Bronchus (tissue), 1 donor: ENCODE measurements around a stretch of chr21.

- PRO-cap: no peak
Observed at GRCh38 chr21:46064930-46065961, 32.7 kb upstream of the COL6A2 start.

DNA sequence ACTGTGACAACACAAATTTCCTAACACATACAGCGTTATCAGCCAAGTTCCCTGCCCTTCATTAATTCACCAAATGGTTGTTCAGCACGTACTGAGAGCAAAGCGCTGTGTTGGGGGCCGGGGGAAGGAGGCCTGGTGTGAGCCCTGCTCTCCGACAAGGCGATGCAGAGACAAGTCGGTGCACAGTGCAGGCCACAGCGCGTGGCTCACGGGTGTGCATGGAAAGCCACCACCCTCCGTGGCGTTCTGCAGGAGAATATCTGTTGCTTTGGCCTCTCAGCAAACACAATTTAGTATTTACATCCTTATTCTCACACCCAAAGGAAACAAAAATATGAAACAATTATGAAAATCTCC lies 31.7 kb upstream of the COL6A2 start:
- PRO-cap: no peak

GRCh38 chr21:46080232-46080951 lies 17.5 kb upstream of the COL6A2 start:
- PRO-cap: no peak

DNA sequence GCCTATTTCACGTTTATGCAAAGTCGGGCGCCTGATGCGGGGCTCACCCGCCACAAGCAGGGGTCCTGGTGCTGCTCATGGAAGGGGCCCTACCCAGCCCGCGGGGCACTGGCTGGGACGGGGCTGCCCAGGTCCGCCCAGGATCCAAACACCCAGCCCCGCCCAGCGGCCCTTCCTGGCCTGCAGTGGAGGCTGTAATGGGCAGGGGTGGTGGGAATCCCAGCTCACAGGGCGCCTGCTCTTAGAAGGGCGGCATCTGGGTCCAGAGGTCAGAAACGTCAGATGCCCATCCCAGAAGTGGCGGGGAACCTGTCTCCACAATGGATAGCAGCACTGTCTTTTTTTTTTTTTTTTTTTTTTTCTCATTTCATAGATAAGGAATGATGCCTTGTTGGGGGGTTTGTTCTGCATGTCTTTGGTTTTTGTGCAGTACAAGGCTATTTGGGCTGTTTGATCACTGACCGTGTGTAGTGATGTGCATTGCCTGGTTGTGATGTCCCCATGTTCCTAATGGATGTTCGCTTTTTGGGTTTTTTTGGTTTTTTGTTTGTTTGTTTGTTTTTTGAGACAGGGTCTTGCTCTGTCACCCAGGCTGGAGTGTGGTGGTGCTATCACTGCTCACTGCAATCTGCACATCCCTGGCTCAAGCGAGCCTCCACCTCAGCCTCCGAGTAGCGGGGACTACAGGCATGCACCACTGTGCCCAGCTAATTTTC lies 1.8 kb downstream of the COL6A2 start:
- PRO-cap: no peak

- PRO-cap: no peak
Observed at GRCh38 chr21:46154246-46154892, 1.0 kb downstream of the FTCD start.

GRCh38 chr21:46188915-46190004 lies 5.0 kb upstream of the SPATC1L start:
- PRO-cap: no peak

DNA sequence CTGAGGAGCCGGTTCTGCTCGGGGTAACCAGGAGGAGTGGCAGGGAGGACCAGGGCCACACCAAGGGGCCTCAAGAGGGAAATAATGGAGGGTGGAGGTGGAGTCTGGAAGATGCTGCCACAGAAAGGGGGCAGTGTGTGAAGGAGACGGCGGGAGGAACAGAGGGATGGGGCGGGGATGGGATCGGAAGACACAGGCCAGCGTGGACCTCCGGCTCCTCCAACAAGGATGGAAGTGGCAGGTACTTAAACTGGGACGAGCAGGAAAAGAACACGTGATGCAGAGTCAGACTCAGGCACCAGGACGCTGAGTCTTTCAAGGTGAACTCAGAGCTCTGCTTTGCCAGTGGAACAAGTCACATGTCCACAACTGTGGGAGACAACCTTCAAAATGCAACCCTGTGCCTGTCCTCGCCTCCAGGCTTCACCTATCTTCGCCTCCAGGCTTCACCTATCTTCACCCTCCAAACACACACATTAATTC lies 27.7 kb upstream of the LSS start:
- PRO-cap: no peak

DNA sequence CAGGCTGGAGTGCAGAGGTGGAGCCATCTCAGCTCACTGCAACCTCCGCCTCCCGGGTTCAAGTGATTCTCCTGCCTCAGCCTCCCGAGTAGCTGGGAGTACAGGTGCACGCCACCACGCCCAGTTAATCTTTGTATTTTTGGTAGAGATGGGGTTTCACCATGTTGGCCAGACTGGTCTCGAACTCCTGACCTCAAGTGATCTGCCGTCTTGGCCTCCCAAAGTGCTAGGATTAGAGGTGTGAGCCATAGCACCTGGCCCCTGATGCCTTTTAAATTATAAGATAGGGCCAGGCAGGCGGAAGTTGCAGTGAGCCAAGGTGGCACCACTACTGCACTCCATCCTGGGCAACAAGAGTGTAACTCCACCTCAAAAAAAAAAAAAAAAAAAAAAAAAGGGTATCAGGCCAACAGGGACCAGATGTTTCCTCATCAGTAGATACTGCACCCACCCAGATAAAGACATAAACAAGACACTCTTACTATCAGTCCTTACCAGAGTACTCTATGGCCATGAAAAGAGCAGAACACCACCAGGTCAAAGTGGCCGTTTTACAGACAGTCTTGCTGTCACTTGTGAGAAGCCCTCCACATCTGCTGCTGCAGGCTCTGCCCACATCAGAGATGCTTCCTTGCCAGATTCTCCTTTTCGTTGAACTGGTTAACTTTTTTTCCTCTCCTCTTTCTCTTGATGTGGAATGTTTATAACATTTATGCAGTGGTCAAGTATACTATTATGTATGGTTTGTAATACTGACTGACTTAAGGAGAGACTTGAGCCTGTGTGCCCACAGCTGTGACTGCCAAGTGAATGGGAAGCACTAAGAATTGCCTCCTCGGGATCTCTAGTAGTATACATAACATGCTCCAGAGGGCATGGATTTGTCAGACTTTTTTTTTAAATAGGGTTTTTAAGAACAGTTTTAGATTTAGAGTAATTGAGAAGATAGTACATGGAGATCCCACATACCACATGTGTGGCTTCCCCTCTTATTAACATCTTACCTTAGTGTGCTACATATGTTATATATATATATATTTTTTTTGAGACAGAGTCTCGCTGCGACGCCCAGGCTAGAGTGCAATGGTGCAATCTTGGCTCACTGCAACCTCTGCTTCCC lies 3.2 kb downstream of the C21orf58 start:
- PRO-cap: no peak

GRCh38 chr21:46326032-46326600 lies 2.2 kb downstream of the PCNT start:
- PRO-cap: no peak

DNA sequence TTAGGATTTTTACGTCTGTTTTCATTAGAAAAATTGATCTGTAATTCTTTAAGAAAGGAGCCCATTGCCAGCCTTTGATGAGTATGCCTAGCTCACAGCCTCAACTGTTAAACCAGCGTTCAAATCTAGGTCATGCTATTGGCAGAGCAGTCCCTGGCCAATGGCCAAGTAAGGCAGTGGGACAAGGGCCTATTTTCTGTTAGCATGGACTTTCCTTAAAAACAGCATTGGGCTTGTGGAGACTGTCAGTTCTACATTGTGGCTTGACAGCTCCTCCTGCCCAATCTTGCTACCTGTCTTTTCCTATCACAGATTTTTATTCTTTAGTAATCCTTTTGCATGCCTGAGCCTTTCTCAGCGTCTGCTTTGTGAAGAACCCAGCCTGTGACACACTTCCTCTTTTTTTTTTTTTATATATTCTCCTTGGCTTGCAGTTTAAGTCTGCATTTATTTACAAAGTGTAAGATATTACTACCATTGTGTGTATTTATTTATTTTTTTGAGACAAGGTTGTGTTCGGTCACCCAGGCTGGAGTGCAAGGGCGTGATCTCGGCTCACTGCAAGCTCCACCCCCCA lies 56.5 kb downstream of the DIP2A start:
- PRO-cap: no peak

DNA sequence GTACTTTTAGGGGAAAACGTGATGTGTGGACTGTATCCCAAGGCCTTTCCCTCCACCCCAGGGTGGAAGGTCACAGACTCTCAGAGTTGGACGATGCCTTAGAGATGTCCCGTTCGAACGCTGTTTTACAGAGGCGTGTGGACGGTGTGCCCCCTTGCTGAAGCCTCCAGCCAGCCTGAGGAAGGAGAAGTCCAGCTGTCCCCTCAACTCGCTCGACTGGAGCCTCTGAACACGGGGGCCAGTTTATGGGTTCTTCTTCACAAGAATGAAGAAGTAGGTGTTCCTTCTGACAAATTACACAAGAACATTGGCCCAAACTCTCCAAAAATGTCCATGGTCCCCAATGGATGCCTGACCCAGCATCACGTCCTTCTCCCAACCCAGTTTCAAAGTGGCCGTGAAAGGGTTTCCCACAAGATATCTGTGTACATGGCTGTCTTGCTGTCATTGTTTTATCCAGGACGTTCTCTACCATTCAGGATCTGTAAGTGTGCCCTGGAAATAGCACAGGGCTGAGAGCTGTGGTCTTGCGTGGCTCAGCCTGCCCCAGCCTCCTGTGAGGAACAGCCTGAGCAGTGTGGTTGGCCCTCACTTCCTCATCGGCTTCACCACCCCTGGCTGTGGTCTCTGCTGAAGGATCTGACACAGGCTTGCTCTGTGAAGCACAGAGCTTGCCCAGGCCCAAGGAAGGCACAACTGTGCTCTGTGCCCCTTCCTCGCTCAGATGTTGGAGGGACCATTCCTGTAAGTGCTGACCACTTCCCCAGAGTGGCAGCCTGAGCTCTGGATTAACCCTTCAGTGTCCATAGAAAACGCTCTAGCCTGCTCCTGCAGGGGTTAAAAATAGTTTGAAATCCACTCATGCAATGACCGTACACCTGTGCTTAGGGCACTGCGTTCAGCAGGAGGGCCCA lies 1.0 kb upstream of the S100B start:
- PRO-cap: no peak